Aortic smooth muscle cell (primary cell): ENCODE results near the genes MPZL1, TIPRL and SCYL3.

- RRBS: 65% methylated on average over 9 of the region's 24 CpGs
These were observed 756 bp downstream of the CD247 start for GRCh38 chr1:167517448-167518098.

DNA sequence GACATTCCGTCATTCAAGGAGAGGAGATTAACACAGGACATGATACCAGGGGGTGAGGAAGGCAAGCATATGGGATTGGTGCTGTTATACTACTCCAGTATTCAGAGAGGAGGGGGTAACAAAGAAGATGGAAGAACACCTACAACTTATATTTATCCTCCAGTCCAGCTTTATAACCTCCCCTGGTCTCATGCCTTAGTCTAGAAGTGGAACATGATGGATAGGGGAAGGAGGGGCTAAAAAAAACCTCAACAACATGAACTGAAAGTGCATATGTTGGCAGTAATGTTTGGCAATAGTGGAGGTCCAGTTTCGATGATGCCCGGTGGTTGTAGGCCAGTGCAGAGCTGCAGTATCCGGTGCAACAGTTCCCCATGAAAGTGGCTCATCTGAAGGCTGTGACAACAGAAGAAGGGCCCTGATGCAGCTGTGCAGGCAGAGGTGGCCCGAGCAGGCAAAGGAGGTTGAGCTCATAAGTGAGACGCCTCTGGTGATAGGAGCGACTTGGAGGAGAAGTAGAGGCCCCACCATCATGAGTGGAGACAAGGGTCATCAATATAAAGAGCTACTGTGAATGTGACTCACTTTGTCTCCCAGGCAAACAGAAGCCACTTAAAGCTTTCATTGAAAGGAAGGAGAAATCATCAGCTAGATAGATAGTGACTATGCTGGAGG is 10.0 kb upstream of the CREG1 start:
- RRBS: no CpG with 5 or more reads among the region's 7 CpGs

DNA sequence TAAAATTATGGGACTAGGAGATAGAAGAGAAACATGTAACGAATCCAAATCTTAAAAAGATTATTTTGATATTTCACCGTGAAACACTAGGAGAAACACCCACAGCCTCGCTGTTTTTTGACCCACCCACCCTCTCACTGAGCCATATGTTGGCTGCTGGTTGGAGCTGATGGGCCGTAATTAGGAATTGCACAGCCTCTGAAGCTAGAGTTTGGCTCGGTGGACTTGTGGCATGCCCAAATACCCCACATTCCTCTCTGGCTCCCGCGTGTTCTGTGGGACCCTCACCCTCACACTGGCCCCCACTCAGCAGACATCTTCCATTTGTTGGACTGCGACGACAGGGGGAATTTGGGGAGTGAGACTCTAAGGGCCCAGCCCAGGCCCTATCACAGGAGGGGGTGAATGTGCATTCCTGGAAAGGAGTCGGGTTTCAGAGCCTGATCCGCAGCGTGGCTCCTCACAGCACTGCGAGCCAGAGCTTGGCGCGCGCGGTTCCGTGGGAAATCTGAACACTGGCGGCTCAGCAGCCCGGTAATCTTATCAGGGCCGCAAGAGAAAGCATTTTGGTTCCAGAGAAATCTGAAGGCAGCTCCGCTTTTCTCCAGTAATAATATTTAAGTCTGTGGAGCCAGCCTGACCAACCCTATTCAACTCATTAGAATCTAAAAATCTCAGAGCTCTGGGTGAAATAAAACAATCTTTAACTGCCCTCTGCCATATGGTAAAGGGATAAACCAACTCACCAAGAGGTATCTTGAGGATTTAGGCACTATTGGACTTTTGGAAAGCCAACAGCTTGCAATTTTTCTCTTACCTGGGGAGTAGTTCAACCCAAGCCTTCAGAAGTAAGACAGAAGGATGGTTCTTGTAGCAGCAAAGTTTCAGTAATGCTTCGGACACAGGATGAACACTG is 5.3 kb downstream of the RCSD1 start:
- RRBS: no CpG with 5 or more reads among the region's 23 CpGs

- RRBS: no CpG with 5 or more reads among the region's 6 CpGs
These were observed 24.9 kb downstream of the RCSD1 start for GRCh38 chr1:167654913-167655345.

DNA sequence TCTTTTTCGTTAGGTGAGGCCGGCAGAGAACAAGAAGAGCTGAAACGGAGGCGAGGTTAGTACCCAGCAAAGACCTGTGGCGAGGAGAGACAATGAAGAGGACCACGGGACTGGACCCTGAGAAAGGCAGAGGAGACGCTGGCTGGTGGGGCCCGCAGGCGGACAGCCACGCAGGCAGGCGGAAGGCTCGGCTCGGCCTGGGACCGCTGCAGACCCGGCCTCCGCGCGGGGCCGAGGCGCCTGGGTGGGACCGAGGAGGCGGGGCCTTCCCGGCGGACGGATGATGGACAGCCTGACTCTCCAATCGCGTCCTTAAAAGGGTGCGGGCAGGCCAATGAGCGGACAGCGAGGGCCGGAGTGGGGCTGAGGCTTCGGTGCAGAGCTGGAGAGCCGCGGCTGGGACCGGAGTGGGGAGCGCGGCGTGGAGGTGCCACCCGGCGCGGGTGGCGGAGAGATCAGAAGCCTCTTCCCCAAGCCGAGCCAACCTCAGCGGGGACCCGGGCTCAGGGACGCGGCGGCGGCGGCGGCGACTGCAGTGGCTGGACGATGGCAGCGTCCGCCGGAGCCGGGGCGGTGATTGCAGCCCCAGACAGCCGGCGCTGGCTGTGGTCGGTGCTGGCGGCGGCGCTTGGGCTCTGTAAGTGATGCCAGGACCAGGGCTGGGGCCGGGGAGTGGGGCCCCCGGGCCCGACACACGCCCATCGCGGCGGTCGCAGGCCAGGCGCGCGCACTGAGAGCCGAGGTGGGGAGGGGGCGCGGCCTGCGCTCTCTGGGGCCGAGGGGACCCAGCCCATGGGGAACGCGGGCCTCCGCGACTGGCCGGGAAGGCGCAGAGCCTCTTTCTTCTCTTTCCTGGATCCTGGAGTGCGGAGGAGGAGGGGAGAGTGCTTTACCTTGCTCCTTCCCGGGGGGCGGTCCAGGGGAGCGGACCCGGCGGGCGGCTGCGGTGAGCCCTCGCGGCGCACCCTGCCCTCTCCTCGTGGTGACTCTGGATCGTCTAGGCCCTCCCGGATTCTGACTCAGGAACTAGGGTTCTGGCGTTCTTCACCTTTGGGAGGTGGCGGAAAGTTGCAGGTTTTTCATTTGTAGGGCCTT is at the start of gene MPZL1:
TSS of gene MPZL1 (plus strand) at position 377 of the 1,095 bp plus-strand sequence.
- RRBS: under 1% methylated on average over 57 of the region's 102 CpGs

DNA sequence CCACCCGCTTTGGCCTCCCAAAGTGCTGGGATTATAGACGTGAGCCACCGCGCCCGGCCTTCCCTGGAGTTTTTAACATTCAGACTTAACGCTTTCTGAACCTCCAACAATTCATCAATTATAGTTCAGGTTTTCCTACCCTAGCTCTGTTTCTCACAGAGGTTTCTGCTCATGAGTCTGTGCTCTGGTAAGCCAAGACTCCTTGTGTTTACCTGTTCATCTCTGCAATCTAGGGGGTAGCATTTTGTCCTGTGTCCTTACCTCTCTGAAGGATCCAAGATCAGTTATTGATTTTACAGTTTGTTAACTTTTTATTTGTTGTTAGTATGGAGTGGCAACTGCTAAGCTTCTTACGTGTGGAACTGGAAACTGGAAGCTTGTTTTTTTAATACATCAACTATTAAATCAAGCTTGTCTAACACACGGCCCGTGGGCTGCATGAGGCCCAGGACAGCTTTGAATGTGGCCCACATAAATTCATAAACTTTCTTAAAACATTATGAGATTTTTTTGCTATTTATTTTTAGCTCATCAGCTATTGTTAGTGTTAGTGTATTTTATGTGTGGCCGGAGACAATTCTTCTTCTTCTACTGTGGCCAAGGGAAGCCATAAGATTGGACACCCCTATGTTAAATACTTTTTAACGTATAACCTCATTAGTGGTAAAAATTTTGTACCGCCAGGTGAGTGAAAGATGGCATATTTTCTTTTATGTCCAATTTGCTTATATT is 29.2 kb upstream of the MPC2 start:
- RRBS: no CpG with 5 or more reads among the region's 12 CpGs

DNA sequence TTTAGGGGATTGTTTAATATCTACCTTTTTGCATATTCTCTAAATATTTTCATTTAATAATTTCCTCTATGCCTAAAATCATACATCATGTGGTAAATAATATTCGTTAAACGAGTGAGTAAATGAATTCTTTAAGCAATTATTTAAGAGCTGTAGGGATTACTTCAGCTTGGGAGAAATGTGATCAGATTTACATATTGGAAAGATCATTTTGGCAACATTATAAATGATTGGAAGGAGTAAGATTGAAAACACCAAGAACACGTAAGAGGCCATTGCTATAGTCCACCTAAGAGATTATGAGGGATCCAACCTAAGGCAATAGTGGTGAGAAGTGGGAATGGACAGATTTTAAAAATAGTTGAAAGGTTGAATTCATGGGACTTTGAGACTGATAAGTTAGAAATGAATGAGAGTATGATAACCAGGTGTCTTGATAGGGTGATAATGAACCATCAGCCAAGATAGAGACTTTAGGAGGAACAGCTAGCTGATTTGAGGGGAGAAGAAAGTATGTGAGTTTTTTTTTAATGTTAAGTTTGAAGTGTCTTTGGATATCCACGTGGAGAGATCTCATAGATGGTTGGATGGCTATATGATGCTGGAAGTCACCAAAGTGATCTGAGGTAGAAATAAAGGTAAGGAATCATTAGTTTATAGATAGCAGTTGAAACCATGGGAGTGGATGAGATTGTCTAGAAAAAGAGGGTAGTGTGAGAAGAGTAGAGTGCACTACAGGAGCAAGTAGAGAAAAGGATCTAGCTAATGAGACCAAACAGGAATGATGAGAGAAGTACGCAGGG is 89.5 kb upstream of the MPC2 start:
- RRBS: no CpG with 5 or more reads among the region's 5 CpGs

- RRBS: no CpG with 5 or more reads among the region's 4 CpGs
These were observed 55.5 kb downstream of the GPR161 start for GRCh38 chr1:168081135-168081641.

- RRBS: under 1% methylated on average over 12 of the region's 36 CpGs
These were observed at the start of gene TIPRL for GRCh38 chr1:168178482-168179105. TIPRL (plus strand) TSS chr1:168178962.

GRCh38 chr1:168183833-168184114 is 5.0 kb downstream of the TIPRL start:
- RRBS: no CpG with 5 or more reads among the region's 7 CpGs

DNA sequence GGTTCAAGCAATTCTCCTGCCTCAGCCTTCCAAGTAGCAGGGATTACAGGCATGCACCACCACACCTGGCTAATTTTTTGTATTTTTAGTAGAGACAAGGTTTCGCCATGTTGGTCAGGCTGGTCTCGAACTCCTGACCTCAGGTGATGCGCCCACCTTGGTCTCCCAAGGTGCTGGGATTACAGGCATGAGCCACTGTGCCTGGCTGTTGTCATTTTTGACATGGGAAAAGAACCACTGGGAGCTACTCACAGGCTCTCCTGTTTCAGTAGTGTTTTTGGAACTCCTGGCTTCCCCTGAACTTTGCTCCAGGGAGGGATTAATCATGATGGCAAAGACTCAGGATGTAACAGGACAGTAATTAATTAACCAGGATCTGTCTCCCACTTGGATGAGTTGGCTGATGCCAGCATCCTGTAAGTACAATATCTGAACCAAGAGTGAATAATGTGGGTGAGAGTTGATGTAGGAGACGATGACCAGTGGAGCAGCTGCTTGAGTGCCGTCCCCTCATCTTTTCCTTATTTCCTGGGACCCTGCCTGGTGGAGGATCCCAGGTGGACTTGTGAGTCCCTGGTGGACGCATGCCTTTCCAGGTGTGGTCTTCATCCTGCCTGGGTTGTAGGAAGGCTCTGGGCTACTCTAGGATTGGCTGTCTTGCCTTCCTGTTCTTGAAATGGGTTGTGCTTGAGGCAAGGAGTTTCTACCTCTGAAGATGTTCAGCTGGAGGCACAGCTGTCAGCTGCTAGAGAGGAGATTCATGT is 4.9 kb downstream of the SFT2D2 start:
- RRBS: no CpG with 5 or more reads among the region's 6 CpGs

DNA sequence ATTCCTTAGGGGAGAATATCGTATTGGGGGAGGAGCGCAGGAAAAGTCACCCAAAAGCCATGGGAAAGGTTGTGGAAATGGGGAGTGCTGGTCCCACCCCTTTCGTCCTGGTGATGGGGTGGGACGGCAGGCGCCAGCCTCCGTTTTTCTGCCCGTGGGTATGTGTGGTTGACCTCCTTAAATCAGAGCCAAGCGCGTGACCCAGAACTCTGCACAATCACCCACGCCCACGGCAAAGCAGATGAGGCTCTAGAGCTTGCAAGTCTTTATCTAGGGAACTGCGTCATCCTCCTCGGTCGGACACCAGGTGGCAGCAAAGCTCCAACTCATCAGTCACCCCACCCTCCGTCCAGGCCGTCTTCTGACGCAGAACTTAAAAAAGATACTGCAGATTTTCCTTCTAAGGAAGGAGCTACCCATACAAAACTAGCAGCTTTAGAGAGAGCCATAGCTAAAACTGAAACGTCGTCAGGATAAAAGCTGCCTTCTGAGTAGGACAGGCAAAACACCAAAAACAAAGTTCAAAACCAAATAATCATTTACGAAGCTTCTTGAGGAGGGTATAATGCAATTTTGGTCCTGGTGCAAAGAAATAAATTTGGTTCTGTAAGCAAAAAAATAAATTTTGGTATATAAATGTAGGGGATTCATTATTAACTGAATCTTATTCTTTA is 62.0 kb downstream of the TBX19 start:
- RRBS: no CpG with 5 or more reads among the region's 20 CpGs

- RRBS: no CpG with 5 or more reads among the region's 16 CpGs
These were observed 37.6 kb downstream of the XCL1 start for GRCh38 chr1:168613681-168614730.

DNA sequence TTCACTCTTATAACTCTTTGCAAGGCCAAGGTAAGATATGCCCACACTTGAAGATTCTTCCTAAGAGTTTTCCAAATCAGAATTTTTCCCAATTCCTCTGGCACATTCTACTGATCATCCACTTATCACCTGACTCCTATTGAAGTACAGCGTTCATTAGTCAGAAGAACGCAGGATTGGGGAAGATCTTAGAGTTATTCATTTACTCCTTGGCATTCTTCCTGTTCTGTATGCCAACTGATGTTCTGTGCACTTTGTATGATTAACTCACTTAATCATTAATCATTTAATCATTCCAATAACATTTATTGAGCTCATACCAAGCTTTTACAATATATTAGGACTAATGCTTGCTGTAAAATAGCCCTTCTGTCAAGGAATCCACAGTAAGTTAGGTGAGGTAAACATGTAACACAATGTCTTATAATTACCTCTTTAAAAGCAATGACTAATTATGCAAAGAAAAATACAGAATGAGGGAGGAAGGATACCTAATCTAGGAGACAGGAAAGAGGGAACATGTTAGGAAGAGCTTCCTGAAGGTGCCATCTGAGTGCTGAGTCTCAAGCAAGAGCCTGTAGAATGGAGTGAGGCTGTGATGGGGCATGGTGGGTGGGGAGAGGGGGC is 71.0 kb upstream of the DPT start:
- RRBS: no CpG with 5 or more reads among the region's 2 CpGs

- RRBS: no CpG with 5 or more reads among the region's 3 CpGs
These were observed 160.6 kb upstream of the ATP1B1 start for GRCh38 chr1:168945839-168946299.

GRCh38 chr1:169108812-169110055 is 2.7 kb downstream of the ATP1B1 start:
- RRBS: no CpG with 5 or more reads among the region's 19 CpGs

GRCh38 chr1:169110242-169110712 is 3.8 kb downstream of the ATP1B1 start:
- RRBS: no CpG with 5 or more reads among the region's 3 CpGs

- RRBS: no CpG with 5 or more reads among the region's 8 CpGs
These were observed 5.8 kb downstream of the CCDC181 start for GRCh38 chr1:169421293-169422062.

- RRBS: no CpG with 5 or more reads among the region's 4 CpGs
These were observed 42.1 kb upstream of the SLC19A2 start for GRCh38 chr1:169527886-169528277.

DNA sequence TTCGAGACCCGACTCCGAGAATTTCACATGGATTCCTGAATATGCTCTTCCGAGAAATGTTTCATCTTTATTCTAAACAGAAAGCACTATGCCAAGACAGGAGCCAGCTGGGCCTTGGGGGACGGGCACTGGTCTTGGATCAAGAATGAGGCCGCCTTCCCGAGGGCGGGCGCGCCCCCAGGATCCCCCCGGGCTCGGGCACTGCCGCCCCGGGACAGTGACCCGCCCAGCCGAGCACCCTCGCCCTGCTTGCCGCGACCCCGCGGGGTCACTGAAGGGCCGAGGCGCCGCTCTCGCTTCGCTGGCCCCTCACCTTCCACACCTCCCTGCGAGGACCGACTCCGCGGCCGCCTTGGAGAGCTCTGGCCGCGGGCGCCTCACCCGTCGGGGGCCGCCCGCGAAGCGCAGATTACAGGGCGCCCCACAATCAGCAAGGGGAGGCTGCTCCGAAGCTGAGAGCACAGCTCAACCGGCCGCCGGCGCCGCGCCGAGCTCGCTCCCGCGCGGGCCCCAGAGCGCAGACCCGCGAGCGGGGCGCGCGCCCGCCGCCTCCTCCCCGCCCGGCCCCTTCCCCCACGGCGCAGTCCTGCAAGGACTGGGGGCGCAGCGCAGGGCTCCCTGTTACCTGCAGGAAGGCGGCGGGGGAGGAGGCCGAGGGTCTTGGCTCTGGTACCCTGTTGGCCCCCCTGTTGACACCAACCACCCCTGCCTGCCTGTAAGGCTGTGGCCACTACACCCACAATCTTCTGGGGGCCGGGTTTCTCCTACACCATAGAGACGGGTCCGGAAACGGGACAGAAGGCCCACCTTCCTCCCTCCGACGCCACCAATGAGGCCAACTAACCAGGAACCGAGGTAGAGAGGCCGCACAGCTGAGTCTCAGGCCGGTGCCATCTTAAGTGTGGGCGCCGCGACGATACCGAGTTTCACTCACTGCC is at the start of gene SCYL3:
TSS of gene SCYL3 (minus strand) at position 734 of the 938 bp plus-strand sequence.
- RRBS: under 1% methylated on average over 20 of the region's 85 CpGs